PC-3 (cell line): ENCODE measurements around the gene SPARC.

DNA sequence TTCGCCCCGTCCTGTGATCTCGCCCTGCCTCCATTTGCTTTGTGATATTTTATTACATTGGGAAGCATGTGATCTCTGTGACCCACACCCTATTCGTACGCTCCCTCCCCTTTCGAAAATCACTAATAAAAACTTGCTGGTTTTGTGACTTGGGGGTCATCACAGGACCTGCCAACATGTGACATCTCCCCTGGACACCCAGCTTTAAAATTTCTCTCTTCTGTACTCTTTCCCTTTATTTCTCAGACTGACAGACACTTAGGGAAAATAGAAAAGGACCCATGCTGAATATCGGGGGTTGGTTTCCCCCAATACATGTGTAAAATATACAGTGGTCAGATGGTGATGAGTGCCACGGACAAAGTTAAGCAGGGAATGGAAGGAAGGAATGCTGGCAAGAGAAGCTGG lies 29.7 kb downstream of the NDST1 start:
- RAMPAGE, long total RNA = no peak

- RAMPAGE, long total RNA = no peak
These were observed 32.3 kb downstream of the NDST1 start for GRCh38 chr5:150539884-150540911.

DNA sequence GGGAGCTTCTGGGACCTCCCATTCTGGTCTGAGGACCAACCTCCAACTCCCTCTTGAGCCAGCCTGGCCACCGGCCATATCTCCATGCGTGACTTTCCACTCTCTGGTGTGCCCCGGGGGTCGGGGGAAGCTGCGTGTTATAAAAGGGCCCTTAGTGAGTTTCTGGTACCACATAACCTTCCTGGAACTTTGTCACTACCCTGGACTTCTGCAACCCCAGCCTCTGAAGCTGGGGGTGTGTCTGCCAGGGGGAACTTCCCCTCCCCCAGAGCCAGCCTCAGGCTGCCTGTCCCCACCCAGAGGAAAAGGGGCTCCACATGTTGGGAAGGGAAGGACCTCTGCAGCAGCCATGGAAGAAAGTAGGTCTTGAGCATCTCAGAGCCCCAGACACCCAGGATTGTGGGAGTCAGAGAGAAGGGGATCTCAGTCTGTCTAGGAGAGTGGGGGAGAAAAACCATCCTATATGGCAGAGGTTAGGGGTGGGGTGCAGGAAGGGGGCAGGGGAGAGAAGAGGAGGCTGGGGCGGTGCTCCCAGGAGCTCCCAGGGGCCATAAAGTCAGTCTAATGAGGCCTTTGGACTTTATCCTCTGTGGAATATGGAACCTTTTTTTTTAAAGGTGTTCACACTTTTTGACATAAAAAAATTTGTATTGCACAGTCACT lies 52.2 kb upstream of the SYNPO start:
- RAMPAGE, long total RNA = no peak

- RAMPAGE, long total RNA = no peak
These were observed 25.3 kb upstream of the SYNPO start for GRCh38 chr5:150614916-150615758.

DNA sequence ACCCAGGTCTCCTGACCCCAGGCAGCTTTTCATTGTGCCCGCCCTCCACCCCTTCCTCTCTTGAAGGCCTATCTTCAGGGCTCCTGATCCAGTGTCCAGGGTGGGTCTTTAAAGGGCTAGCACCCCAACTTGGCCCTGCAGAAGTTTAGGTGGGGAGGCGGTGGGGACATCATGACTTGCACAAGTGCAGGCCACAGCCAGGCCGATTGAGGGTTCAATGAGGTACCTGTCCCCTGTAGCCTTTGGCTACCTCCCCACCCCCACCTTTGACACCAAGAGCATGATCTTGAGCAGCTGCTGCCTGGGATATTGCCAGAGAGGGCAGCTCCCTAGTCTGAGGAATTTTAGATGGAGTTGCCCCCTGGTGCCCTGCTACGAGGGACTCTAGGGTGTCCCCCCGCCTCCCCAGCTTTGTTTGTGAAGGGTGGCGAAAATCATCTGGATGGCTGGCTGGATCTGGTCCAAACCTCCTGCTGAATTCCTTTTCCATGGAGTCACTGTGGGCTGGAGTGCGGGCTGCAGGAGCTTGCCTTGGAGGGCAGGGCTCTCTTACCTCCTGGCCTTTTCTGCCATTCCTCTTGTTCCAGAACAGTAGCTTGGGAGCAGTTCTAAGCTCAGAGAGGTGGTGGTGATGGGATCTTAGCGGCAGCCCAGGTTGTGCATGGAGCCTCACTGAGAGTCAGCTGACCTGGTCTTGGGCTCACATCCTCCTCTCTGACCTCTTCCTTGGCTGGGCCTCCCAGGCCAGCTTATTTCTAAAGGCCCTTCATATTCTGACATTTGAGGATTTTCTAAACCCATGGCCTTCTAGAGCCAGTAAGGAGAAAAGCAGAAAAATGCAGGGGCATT lies 2.0 kb downstream of the SYNPO start:
- RAMPAGE, long total RNA = no peak

DNA sequence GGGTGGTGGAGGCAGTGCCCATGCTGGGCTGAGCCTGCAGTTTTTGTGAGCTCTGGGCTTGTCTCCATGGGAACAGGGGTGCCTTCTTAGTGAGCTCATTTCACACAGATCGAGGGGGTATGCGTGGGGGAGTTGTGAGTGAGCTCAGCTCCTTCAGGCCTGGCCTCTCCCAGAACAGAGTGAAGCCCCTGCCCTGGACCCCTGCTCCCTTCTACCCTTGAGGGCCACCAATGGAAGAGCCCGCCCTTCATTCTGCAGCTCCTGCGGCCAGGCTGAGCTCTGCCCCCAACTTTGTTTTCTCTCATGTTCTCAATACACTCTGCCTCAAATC lies 9.1 kb upstream of the MYOZ3 start:
- RAMPAGE, long total RNA = no peak

GRCh38 chr5:150658883-150660048 lies 1.8 kb upstream of the MYOZ3 start:
- RAMPAGE, long total RNA = no peak

- RAMPAGE, long total RNA = no peak
These were observed 15.6 kb downstream of the DCTN4 start for GRCh38 chr5:150743256-150743574.

DNA sequence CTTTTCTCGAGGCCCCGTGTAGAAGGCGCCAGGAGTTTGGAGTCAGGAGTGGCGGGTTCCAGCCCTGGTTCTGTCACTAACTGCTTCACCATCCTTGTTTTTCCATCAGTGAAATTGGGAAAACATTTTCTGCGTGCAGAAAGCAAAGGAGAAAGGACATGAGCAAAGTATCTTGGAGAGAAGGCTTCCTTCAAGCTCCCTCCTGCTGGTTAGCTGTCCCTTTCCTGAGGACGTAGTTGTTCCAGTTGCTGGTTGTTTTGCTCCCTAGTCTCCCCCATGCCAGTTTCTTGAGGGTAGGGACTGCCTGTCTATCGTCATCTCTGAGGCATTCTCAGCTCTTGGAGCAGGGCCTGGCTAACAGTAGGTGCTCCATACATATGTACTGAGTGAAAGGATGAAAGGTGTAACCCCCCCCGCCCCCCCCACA lies 879 bp downstream of the SMIM3 start:
- RAMPAGE, long total RNA = no peak

DNA sequence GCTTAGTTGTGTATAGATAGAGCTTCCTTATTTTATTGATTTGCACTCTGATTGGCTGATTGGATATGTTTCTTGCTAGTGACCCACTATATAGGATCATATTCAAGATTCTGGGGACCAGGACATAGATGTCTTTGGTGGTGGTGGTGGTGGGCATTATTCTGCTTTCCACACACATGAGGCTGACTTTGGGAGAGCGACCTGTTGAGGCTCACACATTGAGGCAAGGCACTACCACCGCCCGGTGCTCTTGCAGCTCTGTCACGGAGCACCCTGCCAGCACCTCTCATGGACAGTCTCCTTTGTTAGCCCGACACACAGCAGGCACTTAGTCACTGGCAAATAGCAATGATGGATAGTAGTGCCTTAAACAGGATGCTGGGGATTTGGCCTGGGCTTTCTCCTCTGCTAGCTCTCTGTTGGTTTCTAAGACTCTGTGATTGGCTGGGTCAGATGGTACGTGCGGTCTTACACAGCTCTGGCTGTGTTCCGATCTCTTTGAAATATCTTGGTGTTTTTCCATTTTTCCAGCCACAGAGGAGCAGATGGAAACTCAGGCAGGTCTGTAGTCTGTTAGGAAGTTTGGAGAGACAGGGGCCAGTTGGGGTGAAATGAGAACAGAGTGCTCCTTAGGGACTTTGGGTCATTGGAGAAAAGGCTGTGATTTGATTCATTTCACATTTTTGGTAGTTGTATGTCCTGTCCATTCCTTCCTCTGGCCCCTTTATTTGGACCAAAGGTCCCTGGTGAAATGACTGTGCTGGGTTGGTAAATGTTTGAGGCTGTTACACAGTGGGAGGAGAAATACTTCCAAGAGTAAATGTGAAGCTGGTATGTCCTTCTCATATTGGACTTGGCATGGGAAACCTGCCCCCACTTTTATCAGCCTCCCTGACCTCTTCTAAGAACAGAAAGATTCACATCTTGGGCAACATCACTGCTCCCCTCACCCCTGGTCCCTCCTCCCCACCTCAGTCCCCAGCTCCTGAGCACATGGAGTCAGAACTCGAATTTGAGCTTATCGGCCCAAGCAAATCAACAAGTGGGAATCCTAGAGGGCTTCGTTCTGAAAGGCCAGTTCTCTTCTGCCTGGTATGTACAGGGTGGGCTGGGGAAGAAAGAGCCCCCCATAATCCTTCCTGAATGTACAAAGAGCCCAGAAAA lies 3.3 kb downstream of the SMIM3 start:
- RAMPAGE, long total RNA = no peak

DNA sequence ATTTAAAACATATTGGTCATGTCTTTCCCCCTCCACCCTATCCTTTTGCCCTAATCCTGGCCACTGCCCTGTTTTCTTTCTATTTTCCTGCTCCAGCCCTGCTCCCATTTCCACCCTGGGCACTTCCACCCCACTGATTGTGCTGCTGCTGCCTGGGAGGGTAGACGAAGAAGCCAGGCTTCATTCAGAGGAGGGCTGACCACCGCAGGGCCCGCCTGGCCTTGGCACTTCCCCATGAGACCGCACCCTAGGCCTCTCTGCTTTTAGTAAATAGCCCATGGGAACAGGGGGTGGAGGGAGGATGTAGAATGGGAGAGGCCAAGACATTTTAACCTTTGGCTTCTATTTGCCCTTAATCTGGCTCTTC lies 13.7 kb upstream of the GPX3 start:
- RAMPAGE, long total RNA = no peak

- RAMPAGE, long total RNA = no peak
These were observed 17.3 kb downstream of the TNIP1 start for GRCh38 chr5:151063346-151064077.

GRCh38 chr5:151093070-151093869 lies 12.4 kb upstream of the TNIP1 start:
- RAMPAGE, long total RNA = no peak

DNA sequence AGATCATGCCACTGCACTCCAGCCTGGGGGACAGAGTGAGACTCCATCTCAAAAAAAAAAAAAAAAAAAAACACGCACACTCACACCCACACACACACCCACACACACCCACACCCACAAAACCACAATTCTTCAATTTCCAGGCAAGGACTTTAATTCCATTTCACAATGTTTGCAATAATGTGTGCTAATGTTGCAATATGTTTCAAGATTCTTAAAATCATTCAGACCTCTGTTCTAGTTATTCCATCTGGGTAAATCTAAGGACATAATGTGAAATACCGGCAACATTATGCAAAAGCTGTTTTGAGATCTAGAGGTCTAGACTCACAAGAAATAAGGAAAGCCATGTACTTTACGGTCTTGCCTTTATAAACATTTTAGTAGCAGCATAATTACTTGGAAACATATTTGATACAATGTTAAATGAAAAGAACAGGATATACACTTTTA lies 28.2 kb downstream of the CCDC69 start:
- RAMPAGE, long total RNA = no peak

DNA sequence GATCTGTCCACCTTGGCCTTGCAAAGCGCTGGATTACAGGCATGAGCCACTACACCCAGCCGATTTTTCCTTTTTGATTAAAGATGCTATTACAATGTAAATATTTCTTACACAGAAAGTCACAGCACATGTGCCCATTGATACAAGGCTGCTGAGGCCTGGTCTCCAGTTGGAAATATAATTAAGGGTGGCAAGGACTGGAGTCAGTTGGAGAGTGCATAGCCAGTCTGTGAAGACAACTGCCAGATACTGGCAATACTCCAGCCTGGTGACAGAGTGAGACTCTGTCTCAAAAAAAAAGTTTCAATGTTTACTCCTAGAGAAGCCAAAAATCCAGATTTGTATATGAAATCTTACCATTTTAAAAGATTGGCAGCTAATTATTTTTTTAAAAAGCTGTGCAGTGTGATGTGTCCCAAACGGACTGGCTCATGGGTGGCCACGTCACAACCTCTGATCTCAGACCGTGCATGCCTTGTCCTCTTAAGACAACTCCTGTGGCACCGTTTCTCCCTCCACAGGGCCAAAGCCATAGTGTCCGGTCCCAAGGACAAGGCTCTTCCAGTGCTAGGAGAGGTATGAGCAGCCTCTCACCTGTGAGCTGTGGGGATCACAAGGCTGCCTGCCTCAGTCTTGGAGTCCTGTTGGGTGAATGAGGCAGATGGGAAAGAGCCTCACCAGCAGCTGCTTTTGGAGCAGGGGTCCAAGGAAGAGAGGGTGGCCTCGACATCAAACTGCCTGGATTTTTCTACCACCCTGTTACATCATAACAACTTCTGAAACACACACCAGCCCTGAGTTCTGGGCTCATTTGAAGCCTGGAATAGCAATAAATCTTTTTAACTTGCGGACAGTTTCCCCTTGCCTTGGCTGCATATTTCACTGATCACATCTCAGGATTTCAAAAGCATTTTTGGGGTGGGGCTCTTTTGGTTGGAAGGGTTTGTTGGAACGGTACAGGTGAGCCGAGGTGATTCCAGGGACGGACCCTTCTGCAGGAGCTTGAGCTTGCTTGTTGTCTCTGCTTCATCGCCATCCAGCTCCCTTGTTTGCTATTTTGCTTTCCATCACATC lies 15.7 kb downstream of the GM2A start:
- RAMPAGE, long total RNA = no peak

DNA sequence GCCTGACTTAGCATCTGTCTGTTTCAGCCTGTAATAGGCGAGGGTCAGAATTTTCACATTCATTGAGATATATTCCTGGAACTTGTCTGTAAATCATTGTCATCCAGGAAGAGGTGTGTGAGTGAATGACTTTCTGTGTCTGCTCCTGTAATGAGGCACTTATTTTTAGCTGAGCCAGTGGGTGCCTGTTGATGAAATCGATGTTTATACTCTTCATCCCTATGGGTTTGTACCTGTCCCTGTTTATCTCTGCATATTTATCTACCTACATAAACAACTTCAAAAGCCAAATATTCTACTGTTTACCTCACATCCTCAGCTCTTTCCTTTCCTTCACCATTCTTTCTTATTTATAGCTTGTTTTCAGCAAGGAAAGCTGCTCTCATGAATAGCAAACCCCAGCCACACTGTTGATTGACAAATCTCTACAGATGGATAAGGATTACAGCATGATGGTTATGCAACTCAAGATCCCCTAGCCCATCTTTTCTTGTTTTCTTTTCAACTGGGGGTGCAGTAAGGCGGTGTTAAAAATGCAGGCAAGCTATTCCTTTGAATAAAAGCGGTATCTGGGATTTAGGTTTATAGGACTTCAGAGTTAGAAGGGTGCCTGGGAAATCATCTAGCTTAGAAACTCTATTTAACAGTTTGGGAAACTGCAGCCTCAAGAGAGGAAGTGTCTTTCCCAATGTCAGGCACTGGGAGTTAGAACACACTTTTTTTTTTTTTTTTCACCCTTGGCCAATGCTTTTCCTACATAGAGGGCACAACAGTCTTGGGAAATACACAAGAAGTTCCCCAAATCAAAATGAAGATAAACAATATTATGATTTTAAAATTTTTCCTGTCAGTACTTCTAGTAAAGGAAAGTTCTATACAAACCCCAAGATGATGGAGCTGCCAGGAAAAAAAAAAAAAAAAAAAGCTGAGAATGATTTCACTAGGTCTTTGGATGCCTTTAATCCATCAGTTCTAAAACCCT lies 2.7 kb downstream of the SPARC start:
- RAMPAGE, long total RNA = no peak

DNA sequence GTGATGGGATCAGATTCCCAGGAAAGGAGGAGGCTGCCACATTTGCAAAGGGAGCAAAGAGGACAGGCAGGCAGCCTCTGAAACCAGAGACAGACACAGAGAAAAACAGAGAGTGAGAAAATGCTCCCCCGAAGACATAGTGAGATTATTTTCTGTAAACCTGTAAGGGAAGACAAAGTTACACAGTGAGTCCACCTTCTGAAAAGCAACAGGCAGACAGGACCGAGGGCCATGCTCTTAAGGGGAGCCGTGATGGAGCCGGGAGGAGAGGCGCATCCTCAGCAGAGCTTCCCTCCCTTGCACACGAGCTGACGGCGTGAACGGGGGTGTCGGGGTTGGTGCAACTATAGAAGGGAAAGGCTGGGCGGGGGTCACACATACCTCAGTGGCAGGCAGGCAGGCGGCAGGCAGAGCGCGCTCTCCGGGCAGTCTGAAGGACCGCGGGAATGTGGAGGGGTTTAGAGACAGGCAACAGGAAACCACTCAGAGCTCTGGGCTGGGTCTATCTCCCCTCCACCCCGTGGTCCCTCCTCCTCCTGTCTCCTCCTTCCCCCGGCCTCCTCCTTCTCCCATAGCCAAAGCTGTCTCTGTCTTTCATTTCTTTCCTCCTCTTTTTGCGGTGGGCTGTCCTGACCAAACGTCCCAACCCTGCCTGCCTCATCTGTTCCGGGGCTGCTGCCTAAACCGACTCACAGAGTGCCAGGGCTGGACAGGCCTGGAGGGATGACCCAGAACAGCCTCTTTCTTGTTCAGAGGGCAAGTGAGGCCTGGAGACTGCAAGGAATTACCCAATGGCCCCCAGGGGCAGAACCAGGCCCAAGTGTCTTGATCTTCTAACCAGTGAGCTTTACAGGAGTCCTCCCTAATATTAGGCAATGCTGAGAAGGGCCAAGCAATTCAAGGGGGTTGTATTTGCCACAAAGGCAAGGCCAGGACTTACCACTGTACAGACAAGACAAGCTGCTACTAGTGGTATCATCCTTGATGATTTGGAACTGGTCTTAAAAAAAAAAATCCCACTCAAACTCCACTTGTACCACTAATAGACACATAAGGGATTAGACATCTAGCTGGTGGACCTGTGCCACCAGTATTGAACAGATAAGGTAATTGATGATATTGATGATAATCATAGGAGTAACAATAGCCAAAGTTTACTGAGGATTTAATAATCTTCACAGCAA lies at the start of gene SPARC:
Gene SPARC (minus strand): TSS at position 432 of the 1,184 bp plus-strand sequence.
- RAMPAGE, long total RNA = no peak

DNA sequence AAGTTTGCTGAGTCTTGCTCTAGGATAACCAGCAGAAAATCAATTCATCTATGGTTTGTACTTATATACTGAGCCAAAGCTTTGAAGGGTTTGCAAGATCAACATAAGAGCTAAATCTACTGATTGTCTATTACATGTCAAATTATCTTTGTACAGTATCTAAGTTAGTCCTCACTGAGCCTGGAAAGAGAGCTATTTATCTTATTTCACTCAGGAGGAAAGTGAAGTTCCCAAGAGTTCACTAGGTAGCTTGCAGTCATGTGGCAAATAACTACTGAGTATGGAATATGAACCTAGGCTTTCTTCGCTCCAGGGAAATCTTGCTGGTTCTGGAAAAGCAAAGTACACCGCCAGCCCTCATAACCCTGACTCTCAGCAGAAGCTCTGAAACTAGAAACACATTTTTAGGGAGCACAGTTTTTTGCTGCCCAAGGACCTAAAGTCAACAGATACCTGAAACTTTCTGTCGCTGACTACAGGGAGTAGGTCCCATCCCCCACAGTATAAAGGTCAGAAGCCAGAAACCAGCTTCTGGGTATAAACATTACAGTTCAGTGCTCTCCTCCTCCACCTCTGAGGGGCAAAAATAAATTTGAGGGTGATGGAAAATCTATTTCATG lies 3.2 kb downstream of the ATOX1 start:
- RAMPAGE, long total RNA = no peak

- RAMPAGE, long total RNA = no peak
These were observed 1.1 kb downstream of the G3BP1 start for GRCh38 chr5:151772938-151773213.

- RAMPAGE, long total RNA = no peak
These were observed 1.4 kb downstream of the G3BP1 start for GRCh38 chr5:151773214-151773573.